ENCODE measurements around the genes USH1G and JPT1.

DNA sequence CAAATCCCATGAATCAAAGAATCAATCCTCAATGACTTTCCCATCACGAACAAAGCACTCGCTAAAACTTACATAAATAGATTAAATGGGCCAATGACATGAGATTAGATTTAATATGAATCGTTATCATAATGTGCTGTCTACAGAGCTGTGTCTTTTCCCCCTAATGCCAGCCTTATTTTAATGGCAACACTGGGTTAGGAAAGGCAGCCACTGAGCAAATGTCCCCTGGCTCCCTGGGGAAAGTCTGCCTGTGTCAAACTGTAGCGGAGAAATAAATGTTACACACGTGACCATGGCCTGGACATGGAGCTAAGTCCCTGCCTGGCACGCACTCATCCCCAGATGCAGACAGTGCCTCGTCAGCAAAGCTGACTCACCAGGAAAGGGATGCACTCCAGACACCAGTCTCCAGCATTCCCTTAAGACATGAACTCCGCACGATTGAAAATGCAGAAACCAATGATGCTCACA is 61.3 kb upstream of the SDK2 start:
- PRO-cap, 3 experiments, result peak in 1 of 3 experiments; most common minus-strand start position 249 of the sequence (in 1)

DNA sequence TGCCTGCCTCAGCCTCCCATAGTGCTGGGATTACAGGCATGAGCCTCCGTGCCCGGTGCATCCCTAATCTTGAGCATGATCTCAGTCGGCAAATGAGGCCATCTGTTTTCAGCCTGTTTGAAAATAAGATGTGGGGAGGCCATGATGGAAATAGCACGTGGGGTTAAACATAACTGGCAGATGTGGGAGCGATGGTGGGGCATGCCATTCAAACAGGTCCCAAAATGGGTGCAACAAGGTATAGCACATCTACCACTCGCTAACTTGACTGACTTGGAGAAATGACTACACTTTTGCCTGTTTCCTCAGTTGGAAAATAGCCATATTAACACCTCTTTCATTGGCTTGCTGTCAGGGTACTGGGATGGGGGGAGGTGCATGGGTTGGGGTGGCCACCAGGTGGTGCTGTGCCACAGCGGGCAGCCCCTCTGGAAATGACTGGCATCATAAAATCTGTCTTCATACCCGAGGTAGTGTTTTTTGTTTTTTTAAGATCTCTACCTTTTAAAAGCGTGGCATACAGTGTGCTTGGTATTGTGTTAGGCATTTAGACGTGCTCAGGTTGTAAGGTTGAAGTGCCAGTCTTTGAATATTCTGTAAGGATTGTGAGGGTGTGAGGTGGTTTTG is 3.1 kb upstream of the TTYH2 start:
- PRO-cap, 3 experiments, result no peak in any of the 3 experiments

- PRO-cap, 3 experiments, result peak in 1 of 3 experiments; most common plus-strand start chr17:74427663 (in 1); most common minus-strand start chr17:74427566 (in 1)
These were observed 4.4 kb upstream of the GPRC5C start for GRCh38 chr17:74427411-74427946.

DNA sequence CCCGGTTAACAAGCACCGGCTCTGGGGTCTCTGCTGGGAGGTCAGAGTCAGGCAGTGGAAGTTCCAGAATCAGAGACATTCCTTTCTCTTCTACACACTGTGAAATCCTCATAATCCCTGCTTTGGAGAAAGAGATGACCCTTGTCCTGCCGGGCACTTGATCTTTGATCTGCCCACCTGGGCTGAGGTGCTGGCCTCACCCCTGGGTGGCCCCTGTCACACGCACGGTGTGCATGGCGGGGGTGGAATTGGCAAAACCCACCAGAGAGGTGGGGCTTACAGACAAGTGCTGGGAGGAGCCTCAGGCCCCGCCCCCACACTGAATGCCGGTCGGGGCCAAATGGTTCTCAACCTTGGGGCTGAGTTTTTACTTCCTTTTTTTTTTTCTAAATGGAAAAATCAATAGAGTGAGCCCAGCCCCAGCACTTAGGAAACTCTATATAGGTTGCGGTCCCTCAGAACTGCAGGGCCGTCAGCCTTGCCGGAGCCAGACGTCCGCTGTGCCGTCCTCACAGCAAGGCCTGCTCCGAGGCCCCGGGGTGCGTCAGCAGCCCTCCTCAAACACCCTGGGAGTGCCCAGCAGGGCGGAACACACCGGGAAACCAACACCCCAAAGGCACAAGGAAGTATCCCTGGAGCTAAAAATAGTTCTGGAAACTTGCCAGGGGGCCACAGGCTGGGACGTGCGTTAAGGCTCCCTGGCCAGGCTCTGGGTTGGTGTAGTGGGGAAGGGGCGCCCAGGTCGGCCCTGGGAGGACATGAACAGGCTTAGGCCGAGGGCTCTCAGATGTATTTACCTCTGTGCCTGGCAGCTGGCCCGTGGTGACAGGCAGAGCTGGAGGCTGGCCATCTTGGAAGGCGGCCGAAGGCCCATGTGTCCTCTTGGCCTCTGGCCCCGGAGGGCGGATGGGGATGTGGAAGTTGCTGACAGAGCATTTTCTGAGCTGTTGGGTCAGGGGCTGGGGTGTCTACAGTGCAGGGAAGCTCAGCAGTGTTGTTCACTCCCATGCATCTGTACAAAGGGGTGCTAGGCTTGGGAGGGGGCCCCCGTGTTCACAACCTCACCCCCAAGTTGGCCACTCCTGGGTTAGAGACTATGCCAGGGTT is 11.1 kb downstream of the GPRC5C start:
- PRO-cap, 3 experiments, result peak in 3 of 3 experiments; most common plus-strand start position 322 of the sequence (in 2); most common minus-strand start position 574 of the sequence (in 3)

GRCh38 chr17:74443703-74444037 is 11.8 kb downstream of the GPRC5C start:
- PRO-cap, 3 experiments, result no peak in any of the 3 experiments

- PRO-cap, 3 experiments, result no peak in any of the 3 experiments
These were observed 12.6 kb downstream of the GPRC5C start for GRCh38 chr17:74444622-74444844.

- PRO-cap, 3 experiments, result no peak in any of the 3 experiments
These were observed 13.4 kb downstream of the CD300E start for GRCh38 chr17:74609915-74610823.

DNA sequence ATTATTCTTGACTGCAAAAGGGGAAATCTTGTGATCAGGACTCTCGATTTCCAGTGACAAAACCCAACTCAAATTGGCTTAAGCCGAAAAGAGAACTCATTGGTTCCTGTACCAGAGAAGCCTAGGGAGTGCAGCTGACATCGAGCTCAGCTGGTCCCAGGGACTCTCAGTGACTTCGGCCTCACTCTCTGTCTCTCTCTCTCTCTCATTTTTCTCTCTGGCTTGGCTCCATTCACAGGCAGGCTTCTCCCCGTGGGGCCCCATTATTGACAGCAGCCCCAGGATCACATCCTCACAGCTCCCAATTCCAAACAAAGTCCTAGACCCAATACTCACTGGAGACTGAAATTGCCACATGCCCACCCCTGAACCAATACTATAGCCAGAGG is 30.6 kb downstream of the CD300LF start:
- PRO-cap, 3 experiments, result no peak in any of the 3 experiments

GRCh38 chr17:74758876-74759190 is 10.4 kb downstream of the NHERF1 start:
- PRO-cap, 3 experiments, result no peak in any of the 3 experiments

- PRO-cap, 3 experiments, result peak in 1 of 3 experiments; most common plus-strand start chr17:74760913 (in 1); most common minus-strand start chr17:74760835 (in 1)
These were observed 12.2 kb downstream of the NHERF1 start for GRCh38 chr17:74760450-74761297.

DNA sequence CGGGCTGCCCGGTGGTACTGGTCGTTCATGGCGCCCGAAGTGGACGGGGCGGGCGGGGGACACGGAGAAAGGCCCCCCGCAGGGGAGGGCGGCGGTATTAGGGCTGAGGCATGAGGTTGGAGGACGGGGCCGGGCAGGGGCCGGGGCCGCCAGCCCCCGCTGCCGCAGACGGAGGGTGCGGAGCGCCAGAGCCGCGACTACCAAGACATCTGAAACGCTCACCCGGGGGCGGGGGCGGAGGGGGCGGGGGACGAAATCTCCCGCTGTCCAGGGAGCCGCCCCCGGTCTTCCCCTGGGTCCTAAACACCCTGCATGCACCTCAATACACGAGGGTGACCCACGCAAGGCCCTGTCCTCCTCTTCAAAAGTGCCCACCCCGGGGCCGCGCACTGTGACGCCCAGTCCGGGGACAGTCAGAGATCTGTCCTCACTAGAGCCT is at the start of gene USH1G:
Gene USH1G, minus strand, starts transcription at position 211 of the 439 bp plus-strand sequence.
- PRO-cap, 3 experiments, result peak in 1 of 3 experiments; most common minus-strand start position 199 of the sequence (in 1)

- PRO-cap, 3 experiments, result no peak in any of the 3 experiments
These were observed 16.6 kb downstream of the OTOP3 start for GRCh38 chr17:74952084-74952895.

DNA sequence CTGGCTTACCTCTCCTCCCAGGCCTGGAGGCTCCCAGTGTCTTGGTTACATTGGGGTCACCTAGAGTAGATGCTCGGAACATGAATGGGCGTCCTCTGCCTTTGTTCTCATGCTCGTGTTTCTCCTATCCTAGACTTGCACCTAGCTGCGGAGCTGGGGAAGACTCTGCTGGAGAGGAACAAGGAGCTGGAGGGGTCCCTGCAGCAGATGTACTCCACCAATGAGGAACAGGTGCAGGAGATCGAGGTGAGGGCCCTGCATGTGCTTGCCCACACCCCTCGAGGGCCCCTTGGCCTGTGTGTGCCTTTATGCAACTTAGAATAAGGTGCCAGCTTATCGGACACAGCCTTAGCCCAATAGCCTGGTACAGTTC is 11.9 kb downstream of the CDR2L start:
- PRO-cap, 3 experiments, result no peak in any of the 3 experiments

DNA sequence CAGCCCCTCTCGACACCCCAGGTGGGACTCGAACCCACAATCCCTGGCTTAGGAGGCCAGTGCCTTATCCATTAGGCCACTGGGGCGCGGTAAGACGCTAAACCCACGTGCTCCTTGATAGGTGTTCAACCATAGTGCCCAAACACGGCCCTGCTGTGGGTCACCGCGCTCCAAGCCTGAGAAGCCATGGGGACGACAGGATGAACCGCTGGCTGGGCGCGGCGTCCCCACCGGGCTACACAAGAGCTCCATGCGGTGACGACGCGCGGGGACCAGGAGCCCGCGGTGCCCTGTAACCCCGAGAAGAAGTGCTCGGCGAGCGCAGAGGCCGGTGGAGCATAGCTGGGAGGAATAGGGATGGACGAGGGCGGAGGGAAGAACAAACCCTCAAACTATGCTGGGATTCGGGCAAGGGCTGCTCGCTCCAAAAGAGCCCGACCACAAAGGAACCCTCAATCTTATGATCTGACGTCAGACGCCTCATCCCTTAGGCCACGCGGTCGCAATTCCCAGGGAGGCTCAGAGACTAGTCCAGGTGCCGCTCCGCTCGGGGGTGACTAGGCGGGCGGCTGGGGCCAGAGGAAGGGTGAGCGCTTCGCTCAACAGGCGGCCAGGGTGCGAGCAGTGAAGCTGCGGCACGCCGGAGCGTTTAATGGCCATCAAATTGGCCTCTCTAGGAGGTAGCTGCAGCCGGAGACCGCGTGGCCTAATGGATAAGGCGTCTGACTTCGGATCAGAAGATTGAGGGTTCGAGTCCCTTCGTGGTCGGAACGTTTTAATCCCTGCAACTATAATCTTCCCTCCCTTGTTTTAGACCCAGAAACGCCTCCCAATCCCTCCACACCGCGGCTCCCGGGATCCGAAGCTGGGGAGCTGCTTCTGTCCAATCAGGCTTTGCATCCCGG is 12.1 kb downstream of the ATP5PD start:
- PRO-cap, 3 experiments, result peak in 3 of 3 experiments; most common plus-strand start position 696 of the sequence (in 2); most common minus-strand start position 87 of the sequence (in 2)

- PRO-cap, 3 experiments, result peak in 2 of 3 experiments; most common plus-strand start chr17:75077662 (in 2); most common minus-strand start chr17:75077595 (in 2)
These were observed 10.2 kb upstream of the SLC16A5 start for GRCh38 chr17:75077296-75078266.

DNA sequence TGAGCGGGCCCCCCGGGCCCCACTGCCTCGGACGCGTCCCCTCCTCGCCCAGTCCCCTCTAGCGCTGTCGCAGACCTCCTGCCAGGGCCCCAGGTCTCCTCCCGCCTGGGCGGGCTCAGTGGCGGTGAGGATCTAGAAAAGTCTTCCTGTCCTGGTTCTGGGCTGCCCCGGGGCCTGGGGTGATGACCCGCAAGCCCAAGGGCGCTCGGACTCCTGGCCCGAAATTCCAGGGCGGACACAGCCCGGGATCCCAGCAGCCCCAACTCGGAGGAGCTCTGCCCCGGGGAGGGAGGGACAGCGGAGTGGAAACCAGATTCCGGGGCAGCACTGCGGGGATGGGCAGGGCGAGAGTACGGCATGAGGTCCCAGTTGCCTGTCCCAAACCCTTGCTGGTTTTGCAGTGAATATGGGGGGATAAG is 301 bp downstream of the SLC16A5 start:
- PRO-cap, 3 experiments, result peak in 2 of 3 experiments; most common plus-strand start position 118 of the sequence (in 1); most common minus-strand start position 277 of the sequence (in 1)

- PRO-cap, 3 experiments, result no peak in any of the 3 experiments
These were observed 2.0 kb downstream of the SLC16A5 start for GRCh38 chr17:75089708-75090226.

DNA sequence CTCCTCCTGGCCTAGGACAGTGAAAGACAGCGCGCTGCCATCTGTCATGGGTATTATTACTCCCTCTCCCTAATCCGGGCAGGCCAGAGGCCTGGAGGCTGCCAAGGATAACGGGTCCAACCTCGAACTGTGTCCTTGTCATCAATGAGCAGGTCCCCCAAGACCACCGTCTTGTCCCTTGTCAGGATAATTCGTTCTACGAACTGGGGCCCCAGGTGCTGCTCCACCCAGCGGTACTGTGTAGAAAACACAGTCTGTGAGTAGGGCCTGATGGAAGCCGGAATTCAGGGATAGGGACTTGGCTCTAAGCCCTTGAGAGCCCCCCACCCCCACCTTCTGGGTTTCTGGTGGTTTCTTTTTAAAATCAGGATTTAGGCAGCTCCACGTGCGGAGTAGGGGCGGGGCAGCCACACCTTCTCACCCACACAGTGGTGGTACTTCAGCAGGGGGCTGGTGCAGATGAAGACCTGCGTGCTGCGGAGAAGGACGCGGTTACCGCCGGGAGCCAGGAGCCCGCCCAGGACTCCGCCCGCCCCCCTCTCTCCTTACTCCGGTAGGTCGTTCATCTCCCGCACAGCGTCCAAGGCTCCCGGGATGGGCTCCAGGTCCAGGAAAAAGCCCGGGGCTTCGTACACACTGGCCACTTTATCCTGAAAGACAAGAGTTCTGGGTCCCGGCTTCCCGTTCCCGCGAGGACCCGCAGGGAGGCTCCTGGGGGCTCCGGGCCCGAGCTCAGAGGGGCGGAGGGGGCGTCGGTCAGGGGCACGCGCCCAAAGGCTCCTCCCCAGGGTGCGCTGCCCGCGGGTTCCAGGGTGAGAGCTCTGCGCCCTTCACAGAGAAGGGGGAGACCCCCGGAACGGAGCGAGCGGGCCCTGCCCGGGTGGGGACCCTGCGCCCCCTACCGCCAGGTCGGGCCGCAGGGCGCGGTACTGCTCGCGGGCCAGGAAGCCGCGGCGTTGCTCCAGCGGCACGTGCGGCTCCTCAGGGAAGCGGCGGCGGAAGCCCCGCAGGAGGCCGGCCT is 600 bp downstream of the NT5C start:
- PRO-cap, 3 experiments, result peak in 1 of 3 experiments; most common plus-strand start position 456 of the sequence (in 1)

DNA sequence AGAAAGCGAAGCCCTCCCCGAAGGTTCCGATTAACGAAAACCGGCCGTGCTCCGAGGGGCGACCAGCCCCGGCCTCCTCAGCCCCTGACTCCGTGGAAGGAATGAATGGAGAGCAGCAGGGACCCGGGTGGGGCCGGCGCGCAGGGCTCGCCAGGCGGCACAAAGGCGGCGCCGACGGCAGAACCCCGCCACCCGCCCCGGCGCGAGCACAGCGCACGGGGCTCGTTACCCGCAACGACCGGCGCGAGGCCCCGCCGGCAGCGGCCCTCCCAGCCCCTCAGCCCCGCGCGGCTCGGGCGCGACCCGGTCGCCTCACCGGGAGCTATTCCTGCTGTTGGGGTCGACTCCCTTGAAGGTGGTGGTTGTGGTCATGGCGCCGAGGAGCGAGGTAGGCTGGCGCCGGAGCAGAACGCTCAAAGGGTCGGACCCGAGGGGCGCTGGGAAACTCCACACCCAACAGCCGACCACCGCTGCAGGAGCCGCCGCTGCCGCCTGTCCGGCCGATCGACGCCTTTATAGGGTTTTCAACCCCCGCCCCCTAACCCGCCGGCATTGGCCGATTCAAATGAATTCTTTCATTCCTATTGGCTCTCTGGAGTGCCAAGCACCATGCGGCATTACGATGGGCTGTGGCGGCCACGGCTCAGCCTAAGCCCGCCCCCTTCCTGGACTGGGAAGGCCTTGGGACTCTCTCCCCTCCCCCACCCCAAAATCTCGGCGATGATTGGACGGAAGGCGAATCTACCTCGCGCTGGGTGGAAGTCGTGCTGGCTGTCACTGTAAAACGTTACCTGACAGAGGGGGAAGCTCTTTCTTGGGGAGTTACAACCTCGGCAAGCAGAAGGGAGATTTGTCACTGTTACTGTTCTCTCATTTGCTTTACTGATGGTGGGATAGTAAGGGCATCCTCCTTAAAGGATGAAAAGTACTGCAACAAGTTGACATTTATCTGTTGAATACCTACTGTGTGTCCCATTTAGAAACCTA is at the start of gene JPT1:
Gene JPT1, minus strand, starts transcription at position 487 of the 987 bp plus-strand sequence.
- PRO-cap, 3 experiments, result peak in 3 of 3 experiments; most common plus-strand start position 782 of the sequence (in 2); most common minus-strand start position 487 of the sequence (in 3)

DNA sequence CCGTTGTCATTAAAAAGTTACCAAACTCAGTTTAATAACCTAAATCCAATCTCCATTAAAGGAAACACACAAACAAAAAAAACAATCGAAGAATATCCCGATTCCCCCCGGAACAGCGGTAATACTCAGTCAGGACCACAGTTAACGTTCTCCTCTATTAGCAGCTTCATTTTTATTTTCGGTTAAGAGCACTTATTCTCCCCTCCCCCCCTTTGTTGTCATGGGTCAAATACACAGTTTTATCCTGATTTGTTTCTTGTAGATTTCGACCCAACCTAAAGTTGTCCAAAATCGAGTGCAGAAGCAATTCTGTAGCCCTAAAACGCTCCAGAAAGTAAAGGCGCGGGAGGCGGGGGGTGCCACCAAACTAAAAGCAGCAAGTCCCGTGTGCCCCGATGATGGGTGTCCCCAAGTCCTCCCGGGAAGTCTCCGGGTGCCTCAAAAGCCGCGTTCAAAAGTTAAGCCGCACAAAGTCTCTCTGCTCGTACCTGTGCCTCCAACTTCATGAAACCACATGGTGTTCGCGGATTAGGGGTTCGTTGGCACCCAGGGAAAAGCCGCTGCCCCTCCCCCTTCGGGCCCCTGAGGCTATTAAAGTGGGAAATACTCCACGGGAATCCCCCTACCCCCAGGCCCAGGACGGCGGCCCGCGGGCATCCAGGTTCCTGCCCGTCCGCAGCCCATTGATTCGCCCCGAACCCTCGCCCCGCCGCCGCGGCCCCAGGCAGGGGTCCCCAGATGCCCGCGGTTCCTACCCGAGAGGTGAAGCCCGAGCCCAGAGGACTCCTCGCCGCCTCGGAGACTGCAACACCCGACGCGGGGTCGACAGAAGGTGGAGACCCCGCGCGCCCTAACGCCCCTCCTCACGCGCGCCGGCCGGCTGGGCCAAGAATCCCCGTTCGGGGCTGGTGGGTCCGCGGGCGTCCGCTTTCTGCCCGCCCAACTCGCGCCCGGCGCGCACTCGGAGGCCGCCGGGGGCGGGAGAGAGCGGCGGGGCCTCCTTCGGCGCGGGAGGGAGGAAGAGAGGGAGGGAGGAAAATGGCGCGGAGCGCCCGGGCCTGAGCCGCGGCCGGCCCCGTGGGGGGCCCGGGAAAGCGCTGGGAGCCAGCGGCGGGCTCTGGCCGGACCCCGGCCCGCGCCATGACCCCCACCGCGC is 754 bp downstream of the SUMO2 start:
- PRO-cap, 3 experiments, result peak in 3 of 3 experiments; most common plus-strand start position 1,025 of the sequence (in 3); most common minus-strand start position 963 of the sequence (in 3)

All from Metastatic Breast Carcinoma in the Ovary (tissue), 3 donors.